A673 (cell line): ENCODE results near the genes ALG1L2, NUDT16 and SLCO2A1.

GRCh38 chr3:129554785-129555462 is 11.9 kb downstream of the H1-8 start:
- PRO-cap, result no peak

- PRO-cap, result no peak
Observed at GRCh38 chr3:129599083-129599493, 7.4 kb downstream of the PLXND1 start.

DNA sequence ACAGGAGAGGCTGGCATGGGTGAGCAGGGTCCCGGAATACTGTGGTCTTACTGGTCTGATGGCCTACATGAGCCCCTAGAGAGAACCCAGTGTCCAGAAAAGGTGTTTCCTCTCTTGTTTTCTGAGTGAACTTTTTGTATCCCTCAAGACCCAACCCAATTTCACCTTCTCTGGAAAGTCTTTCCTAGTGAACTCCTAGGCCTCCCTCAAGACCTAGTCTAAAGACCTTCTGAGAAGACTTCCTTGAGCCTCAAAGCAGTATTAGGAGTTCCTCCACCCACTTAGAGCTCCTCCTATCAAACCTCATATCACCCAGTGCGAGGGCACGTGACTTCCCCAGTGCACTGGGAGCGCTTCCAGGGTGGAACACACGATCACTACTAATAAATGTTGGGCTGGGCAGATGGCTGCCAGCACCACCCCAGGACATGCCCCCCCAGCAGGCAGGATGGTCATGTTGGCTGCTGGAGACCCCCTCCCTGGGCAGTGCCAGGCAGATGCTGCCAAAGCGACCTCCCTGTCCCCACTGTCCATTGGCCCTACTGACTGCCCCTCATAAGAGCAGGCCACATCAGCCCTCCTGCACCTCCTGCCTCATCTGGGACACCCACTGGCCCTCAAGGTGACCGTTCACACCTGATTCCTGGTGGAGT is 8.4 kb upstream of the PLXND1 start:
- PRO-cap, result no peak

GRCh38 chr3:129674355-129674790 is 67.9 kb upstream of the PLXND1 start:
- PRO-cap, result no peak

GRCh38 chr3:129877273-129877803 is 16.2 kb downstream of the TMCC1 start:
- PRO-cap, result no peak

DNA sequence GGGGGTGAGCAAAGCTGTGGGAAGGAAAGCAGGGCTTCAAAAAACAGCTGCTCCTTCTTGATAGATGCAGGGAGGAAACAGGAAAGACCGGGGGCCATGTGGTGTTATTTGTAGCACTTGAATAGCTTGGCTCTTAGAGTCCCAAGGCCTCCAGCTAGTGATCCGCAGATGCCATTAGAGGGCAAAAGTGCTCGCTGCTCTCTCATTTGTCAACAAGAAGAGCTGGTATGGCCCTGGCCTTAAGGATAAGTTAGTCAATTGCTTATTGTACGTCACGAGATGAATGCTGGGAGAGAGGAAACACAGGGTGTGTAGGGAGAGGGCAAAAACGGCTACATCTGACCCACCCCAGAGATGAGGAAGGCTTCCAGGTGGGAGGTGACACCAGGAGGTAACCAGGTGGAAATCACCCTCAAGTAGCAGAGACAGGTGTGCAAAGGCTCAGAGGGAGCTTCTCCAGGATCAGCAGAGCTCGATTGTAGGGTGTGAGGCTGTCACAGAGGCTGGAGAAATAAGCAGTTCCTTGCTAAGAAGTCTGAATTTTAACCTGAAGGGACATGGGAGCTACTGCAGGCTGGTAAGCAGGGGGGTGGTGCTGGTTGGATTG is at the start of gene ALG1L2:
Gene ALG1L2 (plus strand): TSS at position 372 of the 607 bp plus-strand sequence.
- PRO-cap, result no peak

- PRO-cap, result no peak
Observed at GRCh38 chr3:130123432-130123618, 41.7 kb downstream of the ALG1L2 start.

GRCh38 chr3:130140652-130141308 is 59.1 kb downstream of the ALG1L2 start:
- PRO-cap, result no peak

DNA sequence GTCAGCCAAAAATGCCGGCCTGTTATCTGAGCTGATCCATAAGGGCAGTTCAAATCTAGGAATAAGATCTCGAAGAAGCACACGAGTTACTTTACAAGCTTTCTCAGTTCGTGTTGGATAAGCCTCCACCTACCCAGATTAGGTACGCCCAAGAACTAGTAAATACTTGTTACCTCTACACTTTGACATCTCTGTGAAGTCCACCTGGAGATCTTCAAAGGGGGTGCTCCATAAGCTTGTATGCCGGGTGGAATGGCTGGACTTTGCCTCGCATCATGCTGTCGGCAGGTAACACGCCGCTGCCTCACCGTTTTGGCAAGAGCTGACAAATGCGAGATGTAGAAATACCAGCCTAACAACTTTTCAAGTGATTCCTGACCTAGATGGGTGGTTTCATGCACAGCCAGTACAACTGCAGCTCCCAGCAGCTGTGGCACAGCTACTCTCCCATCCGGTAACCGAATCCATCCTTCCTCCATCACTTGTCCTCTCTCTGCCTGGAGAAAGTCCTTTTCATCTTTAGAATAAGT is 62.6 kb downstream of the ALG1L2 start:
- PRO-cap, result no peak

GRCh38 chr3:131381657-131382670 is at the start of gene NUDT16:
NUDT16 (plus strand) TSS chr3:131381774.
- PRO-cap, result bidirectional peak, plus-strand start at chr3:131381767, minus-strand start at chr3:131381491

- PRO-cap, result no peak
Observed at GRCh38 chr3:131384695-131385115, 3.1 kb downstream of the NUDT16 start.

GRCh38 chr3:132396987-132397244 is 20.4 kb upstream of the DNAJC13 start:
- PRO-cap, result no peak

GRCh38 chr3:132453484-132453950 is 36.2 kb downstream of the DNAJC13 start:
- PRO-cap, result no peak

- PRO-cap, result no peak
Observed at GRCh38 chr3:132550638-132551347, 46.3 kb upstream of the ACKR4 start.

- PRO-cap, result no peak
Observed at GRCh38 chr3:133490725-133491442, 82.6 kb upstream of the CDV3 start.

GRCh38 chr3:133574109-133574814 is 776 bp downstream of the CDV3 start:
- PRO-cap, result bidirectional peak, plus-strand start at chr3:133574638, minus-strand start at chr3:133574549

DNA sequence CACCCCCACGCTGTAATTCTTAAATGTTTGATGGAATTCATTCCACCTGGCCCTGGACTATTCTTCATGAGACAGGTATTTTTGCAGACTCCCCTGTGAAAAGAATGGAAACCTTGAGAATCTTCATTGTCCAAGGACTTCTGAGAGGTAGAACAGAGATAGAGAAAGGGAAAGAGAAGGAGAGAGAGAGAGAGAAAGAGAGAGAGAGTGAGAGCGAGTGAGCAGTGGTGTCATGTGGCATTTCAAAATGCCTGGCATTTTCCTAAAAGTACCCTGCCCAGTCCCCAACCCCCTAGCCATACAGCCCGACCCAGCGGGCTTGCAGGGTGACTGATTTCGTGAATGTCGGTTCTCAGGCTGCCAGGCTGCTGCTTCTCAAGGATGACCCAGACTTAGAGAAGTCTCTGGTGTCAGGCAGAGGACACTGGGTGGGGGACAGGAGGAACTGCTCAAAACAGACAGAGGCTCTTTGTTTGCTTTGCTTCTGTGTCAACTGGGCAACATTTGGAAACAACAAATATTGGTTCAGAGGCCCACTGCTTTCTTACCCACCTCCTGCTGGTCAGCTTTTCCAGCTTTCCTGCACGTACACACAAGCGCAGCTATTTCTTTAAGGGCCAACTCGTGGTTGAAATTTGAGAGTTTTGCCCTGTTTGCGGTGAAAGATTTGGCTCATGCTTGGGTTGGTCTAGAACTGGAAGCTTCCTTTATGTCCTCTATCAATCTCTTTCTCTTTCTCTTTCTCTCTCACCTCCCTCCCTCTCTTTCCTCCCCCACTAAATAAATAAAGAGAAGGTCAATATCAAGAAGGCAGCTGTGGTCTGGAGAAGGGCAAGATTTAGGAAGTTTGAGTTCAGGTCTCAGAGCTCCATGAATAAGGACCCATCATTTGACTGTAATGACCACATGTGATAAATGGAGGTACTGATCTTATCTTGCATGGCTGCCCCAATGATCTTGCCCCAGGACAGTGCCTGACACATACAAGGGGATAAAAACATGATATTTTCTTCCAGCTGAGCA is 3.6 kb upstream of the TF start:
- PRO-cap, result no peak

- PRO-cap, result no peak
Observed at GRCh38 chr3:133756341-133756697, 10.1 kb downstream of the TF start.

DNA sequence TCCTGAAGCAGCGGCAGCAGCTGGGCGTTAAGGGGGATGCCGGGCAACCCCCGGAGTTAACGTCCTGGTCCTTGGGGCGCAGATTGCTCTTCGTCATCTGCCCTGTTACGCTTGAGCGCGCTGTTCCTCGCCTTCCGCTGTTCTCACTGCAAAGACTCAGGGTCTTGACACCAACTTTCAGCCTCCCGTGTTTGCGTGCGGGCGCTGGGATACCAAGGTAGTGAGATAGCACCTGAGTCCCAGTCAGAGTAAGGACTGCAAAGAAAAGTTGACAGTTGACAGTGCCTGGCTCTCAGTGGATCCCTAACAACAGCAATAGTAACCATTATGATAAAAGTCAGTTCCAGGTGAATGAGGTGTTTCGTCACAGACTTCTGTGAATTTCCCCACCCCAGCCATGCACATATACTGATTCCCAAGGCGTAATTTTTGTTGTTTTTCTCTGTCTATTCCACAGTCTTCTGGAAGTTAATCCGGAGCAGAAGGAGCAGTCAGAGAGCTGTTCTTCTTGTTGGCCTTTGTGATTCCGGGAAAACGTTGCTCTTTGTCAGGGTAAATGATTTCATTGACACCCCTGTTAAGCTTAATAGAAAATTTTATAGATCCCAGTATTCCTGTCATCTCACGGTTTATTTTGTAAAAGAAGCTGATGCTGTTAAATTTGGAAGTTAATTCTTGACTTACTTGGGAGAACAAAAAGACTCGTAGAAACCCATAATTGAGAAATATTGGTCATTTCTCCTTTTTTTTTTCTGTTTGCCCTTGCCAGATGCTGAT is 725 bp downstream of the SRPRB start:
- PRO-cap, result bidirectional peak, plus-strand start at position 140 of the sequence, minus-strand start at position 99 of the sequence

- PRO-cap, result unidirectional peak, minus-strand start at chr3:134029925
Observed at GRCh38 chr3:134029230-134030303, at the start of gene SLCO2A1. SLCO2A1 (minus strand) TSS chr3:134029925.